Measurements from ENCODE around the gene LRRC52.

- PRO-cap, 2 experiments, result peak in 1 of 2 experiments; most common minus-strand start chr1:163070849 (in 1)
Measured at GRCh38 chr1:163070448-163071206, 1.5 kb downstream of the RGS4 start.

GRCh38 chr1:163071461-163071933, 2.3 kb downstream of the RGS4 start:
- PRO-cap, 2 experiments, result peak in 1 of 2 experiments; most common minus-strand start chr1:163071806 (in 1)

GRCh38 chr1:164579264-164579838, 20.4 kb downstream of the PBX1 start:
- PRO-cap, 2 experiments, result no peak in any of the 2 experiments

GRCh38 chr1:164587383-164588506, 28.8 kb downstream of the PBX1 start:
- PRO-cap, 2 experiments, result no peak in any of the 2 experiments

DNA sequence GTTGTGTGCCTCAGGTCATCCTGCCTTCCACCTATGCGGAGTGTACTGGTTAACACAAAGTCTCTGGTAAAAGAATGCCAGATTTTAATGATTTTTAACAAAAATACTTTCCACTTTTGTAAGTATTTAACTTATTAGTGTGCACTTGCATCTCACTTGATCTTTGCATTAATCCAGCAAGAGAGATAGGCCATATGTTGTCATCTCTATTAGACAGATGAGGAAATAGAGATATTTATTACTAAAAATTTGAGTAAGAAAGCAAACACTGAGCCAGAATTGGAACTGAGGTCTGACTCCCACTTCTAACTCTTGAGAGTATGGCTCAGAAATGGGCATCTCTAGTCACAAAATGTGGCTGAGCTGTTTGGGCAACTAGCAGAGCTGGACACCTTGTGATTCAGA, 49.4 kb downstream of the PBX1 start:
- PRO-cap, 2 experiments, result no peak in any of the 2 experiments

DNA sequence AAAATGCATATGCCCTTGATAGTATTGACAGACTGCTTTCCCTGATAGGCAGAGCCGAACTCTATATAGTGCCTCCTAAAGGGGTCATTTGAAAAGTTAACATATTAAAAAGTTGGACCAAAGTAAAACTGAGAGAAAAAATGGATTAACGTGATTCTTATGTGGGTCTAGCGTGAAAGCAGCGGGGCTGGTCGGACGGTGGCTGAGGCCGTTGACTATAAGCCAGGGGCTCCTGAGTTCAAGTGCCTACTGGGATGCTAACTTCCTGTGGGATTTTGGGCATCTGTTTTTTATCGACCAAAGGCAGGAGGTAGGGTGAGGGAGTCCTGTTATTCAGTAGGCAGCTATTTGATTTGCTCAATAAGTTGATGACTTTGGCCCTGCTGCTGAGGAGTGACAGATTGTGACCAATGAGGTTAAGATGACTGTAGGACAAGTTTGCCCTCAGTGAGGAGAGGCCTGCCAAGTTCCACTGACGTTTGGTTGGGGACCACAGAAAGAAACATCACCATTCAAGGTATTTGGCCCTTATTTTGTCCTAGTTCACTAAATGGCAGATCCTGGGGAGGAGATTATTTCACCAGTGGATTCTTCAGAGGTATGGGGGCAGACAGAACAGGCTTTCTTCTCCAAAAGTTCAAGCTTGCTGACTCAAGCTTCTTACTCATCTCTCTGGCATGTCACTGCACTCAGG, 78.4 kb downstream of the PBX1 start:
- PRO-cap, 2 experiments, result no peak in any of the 2 experiments

DNA sequence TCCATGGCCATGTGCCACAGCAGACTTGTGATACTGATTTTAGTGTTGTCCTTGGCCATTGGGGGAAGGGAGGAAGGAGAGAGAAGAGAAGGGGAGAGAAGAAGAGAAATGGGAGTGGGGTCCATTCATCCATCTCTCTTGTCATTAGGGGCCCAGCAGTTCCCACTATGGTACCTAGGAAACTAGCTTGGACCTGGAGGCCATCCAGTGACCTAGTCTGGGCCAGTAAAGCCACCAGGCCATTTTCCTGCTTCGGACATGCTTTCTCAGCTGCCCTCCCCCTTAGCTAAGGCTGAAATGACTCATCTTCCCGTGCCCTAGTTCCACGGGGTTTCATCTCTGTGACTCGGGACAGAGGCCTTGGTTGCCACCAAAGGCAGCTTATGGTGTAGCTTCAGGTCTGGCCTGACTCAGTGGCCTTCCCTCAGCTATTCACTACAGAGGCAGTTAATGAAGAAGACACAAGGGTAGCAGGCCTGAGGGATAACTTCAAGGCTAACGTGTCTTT, 82.2 kb downstream of the PBX1 start:
- PRO-cap, 2 experiments, result no peak in any of the 2 experiments

GRCh38 chr1:164646887-164647240, 87.9 kb downstream of the PBX1 start:
- PRO-cap, 2 experiments, result no peak in any of the 2 experiments

GRCh38 chr1:164677555-164677948, 118.6 kb downstream of the PBX1 start:
- PRO-cap, 2 experiments, result no peak in any of the 2 experiments

- PRO-cap, 2 experiments, result no peak in any of the 2 experiments
Measured at GRCh38 chr1:164765580-164766156, 206.7 kb downstream of the PBX1 start.

DNA sequence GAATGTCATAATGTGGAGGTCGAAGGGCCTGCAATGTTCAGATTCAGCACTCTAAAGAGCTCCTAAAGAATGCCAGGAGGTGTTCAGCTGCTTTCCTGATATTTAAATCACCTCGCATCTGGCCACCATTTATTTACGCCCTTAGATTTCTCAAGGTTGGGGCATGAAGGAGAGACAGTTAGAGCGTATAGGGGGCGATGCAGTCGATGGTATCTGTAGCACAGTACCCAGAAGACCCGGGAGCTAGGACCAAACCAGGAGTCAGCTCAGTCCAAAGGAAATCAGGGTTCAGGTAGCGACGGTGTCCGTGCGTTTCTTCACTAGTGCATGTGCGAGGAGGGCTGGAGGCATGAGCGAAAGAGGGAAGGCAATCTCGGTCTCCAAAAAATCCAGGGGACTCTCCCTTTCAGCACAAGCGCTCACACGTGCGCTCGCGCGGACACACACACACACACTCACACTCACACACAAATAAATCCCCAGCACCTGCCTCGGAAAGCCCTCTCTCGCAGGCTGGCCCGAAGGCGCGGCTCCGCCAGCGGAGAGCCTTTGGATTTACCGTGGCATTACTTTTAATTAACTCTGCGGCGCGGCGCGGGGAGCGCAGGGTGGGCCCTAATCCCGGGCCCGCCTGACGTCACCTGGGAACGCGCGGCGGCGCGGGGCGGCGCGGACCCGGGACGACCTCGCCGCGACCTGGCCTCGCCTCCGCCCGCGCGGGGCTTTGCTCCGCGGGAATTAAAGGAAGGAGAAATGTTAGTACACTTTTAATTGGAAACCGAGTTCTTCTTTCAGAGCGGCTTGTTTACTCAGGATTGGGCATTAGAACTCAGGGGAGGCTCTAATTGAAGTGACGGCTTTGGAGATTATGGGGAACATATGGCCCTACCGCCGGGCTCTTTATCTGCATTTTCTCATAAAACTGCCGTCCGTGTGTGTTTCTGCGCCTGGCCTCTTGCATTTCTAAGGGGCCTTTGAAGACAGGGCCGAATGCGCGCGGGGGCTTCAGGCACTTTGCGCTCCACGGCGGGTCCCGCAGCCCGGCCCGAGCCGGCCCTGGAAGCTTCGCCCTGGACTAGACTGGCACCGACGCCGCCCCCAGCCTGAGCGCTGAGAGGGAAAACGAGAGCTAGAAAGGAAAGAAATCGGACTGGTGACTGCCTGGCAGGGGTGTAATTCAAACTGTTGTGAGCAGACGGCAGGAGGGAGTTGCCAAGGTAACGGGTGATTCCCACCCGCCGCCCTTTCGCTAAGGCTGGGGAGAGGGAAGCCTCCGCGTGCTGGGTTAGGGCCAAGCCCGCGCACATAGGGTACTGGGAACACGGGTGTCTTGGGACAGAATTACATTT, 121.1 kb downstream of the LMX1A start:
- PRO-cap, 2 experiments, result peak in 1 of 2 experiments; most common minus-strand start position 811 of the sequence (in 1)

GRCh38 chr1:165393156-165393548, 36.6 kb upstream of the LMX1A start:
- PRO-cap, 2 experiments, result no peak in any of the 2 experiments

- PRO-cap, 2 experiments, result no peak in any of the 2 experiments
Measured at GRCh38 chr1:165543713-165544536, at the start of gene LRRC52. LRRC52 (plus strand) TSS chr1:165544000.

DNA sequence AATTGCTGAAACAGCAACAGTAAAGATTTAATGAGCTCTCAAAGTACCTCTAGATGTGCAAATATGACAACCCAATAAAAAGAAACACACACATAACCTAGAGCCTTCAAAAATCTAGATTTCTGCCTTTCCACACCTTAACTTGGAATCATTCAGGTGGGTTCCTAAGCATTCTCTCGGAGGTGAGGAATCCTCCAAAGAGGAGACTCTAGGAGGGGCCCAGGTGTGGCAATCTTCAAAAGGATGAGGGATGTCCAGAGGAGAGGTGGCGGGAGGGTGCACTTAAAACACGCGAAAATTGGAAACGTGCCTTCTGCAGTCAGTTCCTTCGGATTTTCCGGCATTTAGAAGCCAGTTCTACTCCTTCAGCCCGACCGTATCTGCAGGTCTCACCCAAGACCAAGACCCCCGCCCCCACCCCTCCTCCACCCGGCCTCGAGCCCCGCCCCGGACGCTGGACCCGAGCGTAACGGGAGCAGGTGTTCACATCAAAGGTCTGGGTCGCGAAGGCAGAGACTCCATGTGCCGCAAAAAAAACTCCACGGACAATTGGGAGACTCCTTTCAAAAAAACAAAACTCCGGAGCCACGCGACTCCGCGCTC, 896 bp upstream of the MGST3 start:
- PRO-cap, 2 experiments, result no peak in any of the 2 experiments

GRCh38 chr1:165649699-165650062, 18.6 kb downstream of the MGST3 start:
- PRO-cap, 2 experiments, result no peak in any of the 2 experiments

GRCh38 chr1:165829361-165829952, 2.0 kb downstream of the UCK2 start:
- PRO-cap, 2 experiments, result no peak in any of the 2 experiments

DNA sequence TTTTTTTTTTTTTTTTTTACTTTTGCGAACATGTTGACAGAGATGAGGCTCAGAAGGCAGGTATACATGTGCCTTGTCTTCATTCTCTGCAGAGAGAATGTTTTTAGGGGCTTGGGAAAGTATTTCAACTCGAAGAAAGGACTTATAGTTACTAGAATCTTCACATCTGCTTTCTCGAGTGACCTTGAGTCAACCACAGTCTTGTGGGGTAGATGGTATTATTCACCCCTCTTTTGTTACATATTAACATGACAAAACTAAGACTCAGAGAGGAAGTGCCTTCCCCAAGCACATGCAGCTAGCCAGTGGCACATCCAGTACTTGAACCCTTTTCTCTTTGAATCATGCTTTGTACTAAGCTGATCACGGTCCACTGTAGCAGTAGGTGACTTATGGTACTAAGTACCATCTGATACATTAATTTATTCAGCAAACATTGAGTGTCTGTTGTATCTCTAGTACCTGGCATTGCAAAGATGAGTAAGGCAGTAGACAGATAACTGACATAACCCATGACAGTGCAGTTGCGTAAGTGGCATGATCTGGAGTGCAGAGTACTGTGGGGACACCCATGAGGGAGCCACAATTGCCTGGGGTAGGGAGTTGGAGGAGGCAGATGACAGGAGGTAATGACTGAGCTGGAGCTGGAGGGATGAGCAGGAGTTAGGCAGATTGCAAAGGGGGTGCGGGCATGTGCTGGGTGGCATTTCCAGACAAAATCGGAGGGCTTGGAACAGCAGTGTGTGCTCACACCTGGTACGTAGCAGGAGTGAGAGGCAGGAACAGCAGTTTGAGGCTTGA, 29.7 kb downstream of the UCK2 start:
- PRO-cap, 2 experiments, result no peak in any of the 2 experiments

GRCh38 chr1:165891153-165892074, 64.0 kb downstream of the UCK2 start:
- PRO-cap, 2 experiments, result no peak in any of the 2 experiments

- PRO-cap, 2 experiments, result no peak in any of the 2 experiments
Measured at GRCh38 chr1:165895516-165895854, 68.1 kb downstream of the UCK2 start.

- PRO-cap, 2 experiments, result no peak in any of the 2 experiments
Measured at GRCh38 chr1:166165297-166165627, 1.5 kb downstream of the FAM78B start.

Data from cerebral cortex (tissue), 2 donors.